ENCODE data around the genes ARL13A, NXF3, TCEAL9 and TCEAL4.

DNA sequence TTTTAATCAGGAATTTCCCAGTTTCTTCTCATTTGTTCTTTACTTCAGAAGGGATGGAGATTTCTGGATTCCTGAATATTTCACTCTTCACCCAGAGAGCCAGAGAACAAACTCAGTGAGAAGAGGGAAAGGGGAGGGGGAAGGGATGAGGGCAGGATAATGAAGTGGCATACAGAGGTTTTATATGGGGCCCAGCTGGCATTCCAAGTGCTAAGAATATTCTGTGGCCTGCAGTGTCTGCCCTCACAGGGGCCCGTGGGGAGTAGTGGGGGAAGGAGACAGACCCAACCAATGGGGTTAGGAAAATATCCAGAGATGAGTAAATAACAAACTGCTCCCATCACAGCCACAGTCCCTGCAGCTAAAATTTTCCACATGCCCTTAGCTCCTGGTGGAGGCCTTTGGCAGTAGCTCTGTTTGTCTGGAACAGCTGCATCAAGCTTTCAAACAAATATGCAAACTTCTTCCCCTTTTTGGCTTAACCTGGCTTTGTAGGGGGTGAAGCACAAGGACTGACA lies 3.0 kb downstream of the SRPX2 start:
- RRBS: no CpG with 5 or more reads among the region's 1 CpG

DNA sequence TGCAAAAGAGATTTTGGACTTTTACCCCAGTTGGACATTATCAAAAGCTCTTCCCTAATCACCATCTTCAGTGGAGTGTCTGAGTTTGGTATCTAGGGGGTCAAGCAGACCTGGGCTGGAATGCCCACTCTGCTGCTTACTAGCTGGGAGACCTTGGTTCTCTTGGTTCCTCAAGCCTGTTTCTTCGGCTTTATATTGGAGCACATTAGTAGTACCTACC lies 4.7 kb downstream of the SRPX2 start:
- RRBS: no CpG with 5 or more reads among the region's 1 CpG

- RRBS: no CpG with 5 or more reads among the region's 2 CpGs
Observed at GRCh38 chrX:100948577-100949058, 19.9 kb upstream of the XKRX start.

DNA sequence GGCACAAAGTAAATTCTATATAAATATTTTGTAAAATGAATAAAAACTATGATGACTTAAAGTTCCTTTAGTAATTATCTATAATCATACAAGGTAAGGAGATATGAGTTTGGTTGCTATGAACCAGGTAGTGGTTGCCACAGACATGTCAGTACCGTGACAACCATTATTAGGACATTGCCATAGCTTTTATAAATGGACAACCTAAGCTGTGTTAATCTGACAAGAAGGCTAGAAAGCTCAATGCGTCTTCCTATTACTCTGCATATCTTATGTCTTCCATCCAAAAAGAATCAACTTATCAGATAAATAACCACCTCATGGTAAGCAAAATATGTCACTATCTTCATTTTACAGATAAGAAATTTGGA lies at the start of gene ARL13A:
Gene ARL13A (plus strand): TSS at position 222 of the 371 bp plus-strand sequence.
- RRBS: no CpG with 5 or more reads among the region's 2 CpGs

- RRBS: no CpG with 5 or more reads among the region's 3 CpGs
Observed at GRCh38 chrX:101409195-101409503, 1.1 kb downstream of the HNRNPH2 start.

DNA sequence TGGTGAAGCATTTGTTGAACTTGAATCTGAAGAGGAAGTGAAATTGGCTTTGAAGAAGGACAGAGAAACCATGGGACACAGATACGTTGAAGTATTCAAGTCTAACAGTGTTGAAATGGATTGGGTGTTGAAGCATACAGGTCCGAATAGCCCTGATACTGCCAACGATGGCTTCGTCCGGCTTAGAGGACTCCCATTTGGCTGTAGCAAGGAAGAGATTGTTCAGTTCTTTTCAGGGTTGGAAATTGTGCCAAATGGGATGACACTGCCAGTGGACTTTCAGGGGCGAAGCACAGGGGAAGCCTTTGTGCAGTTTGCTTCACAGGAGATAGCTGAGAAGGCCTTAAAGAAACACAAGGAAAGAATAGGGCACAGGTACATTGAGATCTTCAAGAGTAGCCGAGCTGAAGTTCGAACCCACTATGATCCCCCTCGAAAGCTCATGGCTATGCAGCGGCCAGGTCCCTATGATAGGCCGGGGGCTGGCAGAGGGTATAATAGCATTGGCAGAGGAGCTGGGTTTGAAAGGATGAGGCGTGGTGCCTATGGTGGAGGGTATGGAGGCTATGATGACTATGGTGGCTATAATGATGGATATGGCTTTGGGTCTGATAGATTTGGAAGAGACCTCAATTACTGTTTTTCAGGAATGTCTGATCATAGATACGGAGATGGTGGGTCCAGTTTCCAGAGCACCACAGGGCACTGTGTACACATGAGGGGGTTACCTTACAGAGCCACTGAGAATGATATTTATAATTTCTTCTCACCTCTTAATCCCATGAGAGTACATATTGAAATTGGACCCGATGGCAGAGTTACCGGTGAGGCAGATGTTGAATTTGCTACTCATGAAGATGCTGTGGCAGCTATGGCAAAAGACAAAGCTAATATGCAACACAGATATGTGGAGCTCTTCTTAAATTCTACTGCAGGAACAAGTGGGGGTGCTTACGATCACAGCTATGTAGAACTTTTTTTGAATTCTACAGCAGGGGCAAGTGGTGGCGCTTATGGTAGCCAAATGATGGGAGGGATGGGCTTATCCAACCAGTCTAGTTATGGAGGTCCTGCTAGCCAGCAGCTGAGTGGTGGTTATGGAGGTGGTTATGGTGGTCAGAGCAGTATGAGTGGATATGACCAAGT lies 4.5 kb downstream of the HNRNPH2 start:
- RRBS: no CpG with 5 or more reads among the region's 17 CpGs

DNA sequence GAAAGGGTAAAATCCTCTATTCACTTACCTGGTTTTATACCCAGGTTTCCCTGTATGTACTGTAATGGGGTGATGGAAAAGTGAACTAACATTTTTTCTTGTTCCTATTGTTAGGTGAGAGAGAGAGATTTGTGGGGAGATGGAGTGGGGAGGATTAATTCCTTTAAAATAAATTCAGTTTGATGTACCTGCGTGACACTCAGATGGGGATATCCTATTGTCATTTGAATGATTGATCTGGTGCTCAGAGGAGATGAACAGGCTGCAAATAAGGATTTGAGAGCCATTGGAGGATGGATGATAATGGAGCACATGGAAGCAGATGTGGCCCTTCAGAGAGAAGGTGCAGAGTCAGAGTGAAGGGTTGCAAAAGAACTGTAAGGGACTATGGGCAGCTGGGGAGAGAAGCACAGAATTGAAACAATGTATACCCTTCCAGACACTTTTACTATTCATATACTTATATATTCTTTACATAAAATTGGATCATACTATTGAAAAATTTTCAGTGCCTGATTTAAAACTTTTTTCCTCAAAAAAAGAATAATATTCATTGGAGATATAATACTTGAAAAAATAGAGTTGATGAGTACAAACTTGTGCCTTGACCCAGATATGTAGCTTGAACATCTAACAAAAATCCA lies 5.2 kb downstream of the ARMCX3 start:
- RRBS: no CpG with 5 or more reads among the region's 1 CpG

DNA sequence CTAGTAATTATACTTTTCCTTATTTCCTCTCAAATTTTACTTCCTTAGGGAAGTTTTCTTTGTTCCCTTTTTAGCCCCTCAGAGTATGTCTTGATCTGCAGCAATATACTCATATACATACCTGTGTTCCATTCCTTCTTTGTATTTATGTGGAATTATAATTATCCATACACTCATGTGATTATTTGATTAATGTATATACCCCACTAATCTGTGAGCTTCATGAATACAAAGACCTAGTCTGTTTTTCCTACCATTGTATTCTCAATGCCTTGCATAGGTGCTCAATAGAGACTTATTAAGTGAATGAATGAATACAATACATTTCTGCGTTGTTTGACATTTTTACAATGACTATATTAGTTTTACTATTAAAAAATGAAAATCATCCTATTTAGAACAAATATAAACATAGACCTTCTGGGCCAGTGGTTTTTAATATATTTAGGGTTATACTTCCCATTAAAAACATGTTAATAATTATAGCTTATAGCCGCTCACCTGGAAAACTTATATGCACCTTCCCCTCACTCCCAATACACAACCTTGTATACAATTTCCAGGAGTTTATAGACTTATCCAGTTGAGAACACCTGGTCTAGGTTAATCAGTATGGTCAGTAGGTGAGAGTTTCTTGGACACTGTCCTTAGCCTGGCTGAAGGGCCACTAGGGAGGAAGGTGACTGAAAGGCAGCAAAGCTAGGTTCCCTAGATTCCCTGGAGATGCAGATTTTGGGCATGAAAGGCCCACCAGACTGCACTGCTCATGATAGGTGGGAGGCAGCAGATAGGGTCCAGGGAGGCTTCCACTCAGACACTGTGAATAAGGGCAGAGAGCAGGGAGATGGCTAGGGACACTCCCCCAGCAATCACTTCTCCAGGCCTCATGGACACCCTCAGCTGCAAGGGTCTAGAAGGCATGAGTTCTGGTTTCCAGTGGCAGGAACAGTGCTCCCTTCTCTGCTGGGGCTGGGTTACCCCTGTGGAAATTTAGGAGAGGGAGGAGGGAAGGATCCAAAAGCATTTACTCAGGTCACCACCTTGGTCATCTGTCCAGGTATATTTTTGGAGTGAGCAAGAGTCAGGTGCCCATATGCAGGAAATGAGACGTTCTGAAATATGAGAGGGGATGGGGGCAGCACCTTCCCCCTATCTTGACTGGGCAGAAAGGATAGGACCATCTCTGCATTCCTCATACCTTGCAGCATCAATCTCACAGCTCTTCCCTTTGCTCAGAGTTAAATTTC lies 16.4 kb downstream of the ARMCX3 start:
- RRBS: no CpG with 5 or more reads among the region's 3 CpGs

DNA sequence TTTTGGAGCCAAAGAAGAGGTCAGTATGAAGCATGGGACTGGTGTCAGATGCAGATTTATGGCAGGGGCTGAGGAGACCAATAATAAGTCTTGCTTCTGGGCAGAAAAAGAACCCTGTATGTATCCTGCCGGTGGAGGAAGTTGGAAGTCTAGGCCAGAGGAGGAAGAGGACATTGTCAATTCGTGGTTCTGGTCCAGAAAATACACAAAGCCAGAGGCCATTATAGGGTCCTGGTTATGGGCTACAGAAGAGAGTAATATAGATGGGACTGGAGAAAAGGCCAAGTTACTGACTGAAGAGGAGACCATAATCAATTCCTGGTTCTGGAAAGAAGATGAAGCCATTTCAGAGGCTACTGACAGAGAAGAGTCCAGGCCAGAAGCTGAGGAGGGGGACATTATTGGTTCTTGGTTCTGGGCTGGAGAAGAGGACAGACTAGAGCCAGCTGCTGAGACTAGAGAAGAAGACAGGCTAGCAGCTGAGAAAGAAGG lies 4.6 kb downstream of the GPRASP1 start:
- RRBS: no CpG with 5 or more reads among the region's 2 CpGs

DNA sequence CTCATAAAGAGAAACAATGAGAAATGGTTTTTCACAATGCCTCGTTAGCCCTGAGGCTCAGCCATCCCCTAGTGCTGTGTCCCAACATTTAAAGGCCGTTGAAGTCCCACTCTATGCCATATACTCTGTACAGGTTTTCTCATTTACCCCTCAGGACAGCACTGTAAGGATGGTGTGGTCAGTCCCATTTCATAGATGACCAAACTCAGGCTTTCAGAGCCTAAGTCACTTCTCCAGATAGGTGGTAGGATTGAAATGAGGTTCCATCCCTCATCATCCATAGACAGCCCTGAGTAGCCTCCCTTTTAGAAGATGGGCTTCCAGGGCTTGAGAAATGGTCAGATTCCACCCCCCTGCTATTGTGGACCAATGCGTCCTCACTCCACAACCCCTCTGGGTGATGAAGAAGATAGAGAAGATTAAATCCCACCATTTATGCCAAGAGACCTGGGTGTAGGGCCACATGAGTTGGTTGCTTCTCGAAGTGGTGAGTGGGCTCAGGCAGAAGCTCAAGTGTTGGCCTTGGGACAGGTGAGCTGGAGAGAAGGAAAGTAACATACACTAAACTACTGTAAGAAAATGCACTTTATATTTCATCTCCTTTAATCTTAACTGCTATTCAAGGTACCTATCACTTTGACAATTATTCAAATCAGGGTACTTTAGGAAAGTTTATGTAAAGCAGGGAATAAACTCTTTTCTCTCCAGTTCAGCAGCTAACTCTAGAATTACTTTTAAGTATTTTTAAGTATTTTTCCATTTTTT lies 30.8 kb upstream of the RAB40AL start:
- RRBS: no CpG with 5 or more reads among the region's 4 CpGs

- RRBS: no CpG with 5 or more reads among the region's 5 CpGs
Observed at GRCh38 chrX:103092950-103093608, at the start of gene NXF3. NXF3 (minus strand) TSS chrX:103093143.

- RRBS: no CpG with 5 or more reads among the region's 2 CpGs
Observed at GRCh38 chrX:103251988-103252539, 2.9 kb downstream of the TCEAL8 start.

GRCh38 chrX:103355962-103356878 lies at the start of gene TCEAL9:
TCEAL9 (plus strand) TSS chrX:103356506.
- RRBS: no CpG with 5 or more reads among the region's 22 CpGs

- RRBS: no CpG with 5 or more reads among the region's 2 CpGs
Observed at GRCh38 chrX:103357545-103358135, 1.3 kb downstream of the TCEAL9 start.

- RRBS: no CpG with 5 or more reads among the region's 2 CpGs
Observed at GRCh38 chrX:103517299-103517618, 2.0 kb downstream of the RAB40A start.

- RRBS: no CpG with 5 or more reads among the region's 1 CpG
Observed at GRCh38 chrX:103532340-103532752, 13.1 kb upstream of the RAB40A start.

- RRBS: 1% methylated on average over 6 of the region's 28 CpGs
Observed at GRCh38 chrX:103585354-103585831, at the start of gene TCEAL4. TCEAL4 (plus strand) TSS chrX:103585515.

DNA sequence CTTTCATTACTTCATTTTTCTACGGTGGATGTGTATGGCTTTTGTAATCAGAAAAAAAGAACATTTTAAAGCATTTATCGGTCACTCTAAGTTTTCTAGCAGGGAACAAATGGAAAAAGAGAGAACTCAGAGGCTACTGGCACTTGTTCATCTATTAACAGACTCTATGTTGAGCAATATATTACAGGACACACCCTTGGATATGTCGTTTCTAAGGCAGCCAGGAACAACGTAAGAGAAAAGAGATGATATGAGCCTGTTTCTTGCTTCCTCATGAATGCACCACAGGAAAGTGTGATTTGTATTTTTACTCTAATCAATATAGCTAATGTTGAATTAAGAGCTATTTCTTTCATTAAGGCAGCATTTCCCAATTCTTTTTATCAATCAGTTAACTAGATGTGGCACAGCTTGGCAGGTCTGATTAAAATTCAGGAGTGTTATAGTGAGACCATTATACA lies 13.2 kb downstream of the RAB9B start:
- RRBS: no CpG with 5 or more reads among the region's 4 CpGs